Spleen (tissue), 7 donors: Measurements from ENCODE around the genes NUDT5 and CCDC3.

DNA sequence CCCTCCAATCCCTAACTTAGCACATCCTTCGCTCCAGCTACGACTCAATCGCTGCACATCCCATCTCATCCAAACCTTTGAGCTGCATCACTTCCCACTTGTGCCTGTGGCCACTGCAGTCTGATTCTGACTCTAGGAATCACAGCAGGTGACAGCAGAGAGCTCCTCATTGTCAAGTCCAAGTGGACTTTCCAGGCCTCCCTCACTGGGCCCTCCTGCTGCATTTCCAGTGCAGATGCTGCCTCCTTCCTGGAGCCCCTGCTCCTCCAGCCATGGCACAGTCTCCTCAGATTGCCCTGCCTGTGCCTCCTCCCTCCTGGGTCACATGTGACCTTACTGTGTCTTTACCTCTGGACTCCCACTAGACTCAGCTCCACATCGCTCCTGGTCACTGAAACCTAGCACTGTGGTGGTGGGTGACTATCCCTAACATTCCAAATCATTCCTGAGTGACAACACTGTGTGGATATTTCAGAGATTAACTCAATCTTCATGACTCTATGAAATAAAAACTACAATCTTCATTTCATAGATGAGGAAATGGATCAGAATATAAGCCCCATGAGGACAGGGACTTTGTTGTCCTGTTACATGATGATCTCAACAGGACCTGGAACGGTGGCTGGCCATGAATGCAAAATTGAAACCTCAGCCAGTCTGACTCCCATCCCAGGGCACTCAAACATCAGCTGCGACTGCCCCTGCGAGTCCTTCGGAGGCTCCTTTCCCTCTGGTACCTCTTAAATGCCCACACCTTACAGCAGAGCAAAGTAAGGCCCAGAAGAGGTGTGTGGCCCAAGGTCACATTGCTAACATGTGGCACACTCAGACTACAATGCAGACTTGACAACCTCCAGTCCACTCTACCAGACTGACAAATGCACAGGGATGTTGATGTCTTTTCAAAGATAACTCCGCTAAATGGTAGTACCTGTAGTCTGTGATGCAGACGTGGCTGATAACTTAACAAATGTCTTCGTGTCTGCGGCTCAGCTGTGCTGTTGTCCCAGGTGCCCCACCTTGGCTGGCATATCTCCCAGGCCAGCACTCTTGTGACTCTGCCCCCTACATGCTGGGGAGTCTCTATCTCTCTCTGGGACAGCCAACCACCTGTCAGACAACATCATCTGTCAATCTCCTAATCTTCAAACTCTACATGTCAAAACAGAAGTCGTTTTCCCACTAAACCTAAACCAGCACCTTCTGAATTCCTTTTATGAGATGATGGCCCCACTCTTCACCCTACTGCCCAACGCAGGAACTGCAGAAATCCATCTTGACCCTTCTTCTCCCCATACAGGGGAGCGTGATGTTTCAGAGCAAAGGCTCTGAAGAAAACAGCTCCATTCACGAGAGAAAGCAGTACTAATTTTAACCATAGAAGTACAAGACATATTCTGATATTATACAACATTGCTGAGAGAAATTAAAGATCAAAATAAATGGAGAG lies 156.8 kb downstream of the USP6NL start:
- PRO-cap, 4 experiments = no peak in any of the 4 experiments
- RAMPAGE, long total RNA, 4 experiments = no peak in any of the 4 experiments

- PRO-cap, 4 experiments = no peak in any of the 4 experiments
- RAMPAGE, long total RNA, 4 experiments = start-site peak on the minus strand in 1 of 4 experiments, at chr10:11561541-11561726 at its widest, 18 reads per replicate
Observed at GRCh38 chr10:11561346-11561949, 50.0 kb downstream of the USP6NL start.

DNA sequence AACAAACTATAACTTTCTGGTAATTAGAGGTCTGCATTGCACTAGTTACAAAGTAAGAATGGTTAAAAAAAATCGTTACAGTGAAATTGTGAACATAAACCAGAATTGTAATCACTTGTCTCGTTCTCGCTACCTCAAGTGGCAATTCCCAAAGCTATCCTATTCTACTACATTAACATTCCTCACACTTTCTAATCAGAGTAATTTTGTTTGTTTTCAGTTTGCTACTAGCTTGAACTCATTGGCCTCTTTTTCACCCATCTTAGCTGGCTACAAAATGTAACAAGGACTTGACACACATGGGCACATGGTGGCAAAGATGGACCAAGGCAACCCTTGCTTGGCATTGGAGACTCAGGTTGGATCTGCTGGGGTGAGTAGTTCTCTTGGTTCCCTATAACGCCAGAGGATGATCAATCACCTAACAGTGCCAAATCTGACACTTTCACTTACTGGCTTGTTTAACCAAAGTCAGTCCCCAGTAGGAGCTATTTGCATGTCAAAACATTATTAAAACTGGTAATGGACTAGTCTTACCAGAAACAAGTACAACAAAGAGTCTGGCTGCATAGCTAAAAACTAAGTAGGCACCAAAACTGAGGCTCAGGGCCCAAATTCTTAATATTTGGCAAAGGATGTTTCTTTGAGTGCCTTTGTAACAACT lies 1.9 kb downstream of the USP6NL start:
- PRO-cap, 4 experiments = no peak in any of the 4 experiments
- RAMPAGE, long total RNA, 4 experiments = no peak in any of the 4 experiments

DNA sequence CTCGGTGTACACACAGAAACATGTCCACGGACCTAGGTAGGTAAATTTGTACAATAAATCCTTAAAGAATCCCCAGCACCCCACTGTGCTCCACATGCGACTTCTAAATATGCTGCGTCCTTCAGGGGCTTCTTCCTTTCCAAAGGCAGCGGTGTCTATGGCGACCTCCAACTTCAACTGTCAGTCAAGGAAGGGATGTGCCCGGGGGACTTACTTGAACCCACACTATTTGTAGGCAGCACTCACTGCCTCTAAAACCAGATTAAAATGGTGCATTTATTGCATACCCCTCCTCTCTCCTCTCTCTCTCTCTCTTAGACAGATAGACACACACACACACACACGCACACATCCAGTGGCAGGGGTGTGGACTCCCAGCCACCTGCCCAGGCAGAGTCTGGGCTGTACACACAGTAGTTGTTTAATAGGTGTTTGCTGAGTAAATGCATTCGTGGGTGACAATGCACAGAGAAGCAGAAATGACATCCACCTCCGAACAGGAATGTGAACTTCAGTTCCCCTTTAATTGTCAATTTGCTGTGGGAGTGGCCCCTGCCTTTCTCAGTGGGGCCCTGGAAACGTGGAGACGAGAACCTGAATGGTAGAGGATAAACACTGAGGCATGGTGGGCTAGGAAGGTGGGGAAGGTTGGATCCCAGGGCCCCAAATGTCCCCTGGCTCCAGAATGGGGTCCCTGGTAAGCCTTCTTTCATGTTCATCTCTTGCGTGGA lies 58.7 kb upstream of the ECHDC3 start:
- PRO-cap, 4 experiments = peak in 1 of 4 experiments; most common plus-strand start position 564 of the sequence (in 1); most common minus-strand start position 399 of the sequence (in 1)
- RAMPAGE, long total RNA, 4 experiments = no peak in any of the 4 experiments

DNA sequence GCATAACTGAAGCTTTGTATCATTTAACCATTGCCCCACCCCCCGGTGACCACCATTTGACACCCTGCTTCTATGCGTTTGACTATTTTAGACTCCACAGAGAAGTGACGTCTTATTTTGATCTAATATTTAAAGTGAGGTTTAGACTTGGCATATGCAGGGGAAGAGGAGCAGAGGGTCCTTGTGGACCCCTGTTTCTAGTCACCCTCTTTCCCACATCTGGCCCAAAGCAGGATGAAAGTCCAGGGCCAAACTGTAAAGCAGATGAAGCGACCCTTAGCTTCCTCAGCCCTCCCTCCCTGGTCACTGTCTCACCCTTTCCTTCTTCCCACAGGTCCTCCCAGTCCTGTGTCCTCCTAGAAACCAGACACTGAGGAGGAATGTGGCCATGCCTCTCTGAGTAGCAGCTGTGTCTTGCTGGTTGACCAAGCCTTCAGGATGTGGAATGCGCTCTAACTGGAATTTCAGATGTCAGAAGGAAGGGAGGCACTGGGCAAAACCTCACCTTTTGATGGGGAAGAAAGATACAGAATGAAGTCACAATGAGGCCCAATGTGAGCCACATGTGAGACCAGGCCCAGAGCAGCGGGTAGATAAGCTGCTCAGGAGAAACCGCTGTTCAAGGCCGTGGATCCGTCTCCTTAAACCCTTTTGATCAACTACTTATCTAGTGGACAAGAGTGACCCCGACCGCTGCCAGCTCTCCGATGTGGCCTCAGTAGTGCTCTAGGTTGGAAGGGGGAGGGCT lies 54.9 kb upstream of the ECHDC3 start:
- PRO-cap, 4 experiments = no peak in any of the 4 experiments
- RAMPAGE, long total RNA, 4 experiments = no peak in any of the 4 experiments

- PRO-cap, 4 experiments = no peak in any of the 4 experiments
- RAMPAGE, long total RNA, 4 experiments = no peak in any of the 4 experiments
Observed at GRCh38 chr10:11799311-11799817, 23.8 kb upstream of the PROSER2 start.

DNA sequence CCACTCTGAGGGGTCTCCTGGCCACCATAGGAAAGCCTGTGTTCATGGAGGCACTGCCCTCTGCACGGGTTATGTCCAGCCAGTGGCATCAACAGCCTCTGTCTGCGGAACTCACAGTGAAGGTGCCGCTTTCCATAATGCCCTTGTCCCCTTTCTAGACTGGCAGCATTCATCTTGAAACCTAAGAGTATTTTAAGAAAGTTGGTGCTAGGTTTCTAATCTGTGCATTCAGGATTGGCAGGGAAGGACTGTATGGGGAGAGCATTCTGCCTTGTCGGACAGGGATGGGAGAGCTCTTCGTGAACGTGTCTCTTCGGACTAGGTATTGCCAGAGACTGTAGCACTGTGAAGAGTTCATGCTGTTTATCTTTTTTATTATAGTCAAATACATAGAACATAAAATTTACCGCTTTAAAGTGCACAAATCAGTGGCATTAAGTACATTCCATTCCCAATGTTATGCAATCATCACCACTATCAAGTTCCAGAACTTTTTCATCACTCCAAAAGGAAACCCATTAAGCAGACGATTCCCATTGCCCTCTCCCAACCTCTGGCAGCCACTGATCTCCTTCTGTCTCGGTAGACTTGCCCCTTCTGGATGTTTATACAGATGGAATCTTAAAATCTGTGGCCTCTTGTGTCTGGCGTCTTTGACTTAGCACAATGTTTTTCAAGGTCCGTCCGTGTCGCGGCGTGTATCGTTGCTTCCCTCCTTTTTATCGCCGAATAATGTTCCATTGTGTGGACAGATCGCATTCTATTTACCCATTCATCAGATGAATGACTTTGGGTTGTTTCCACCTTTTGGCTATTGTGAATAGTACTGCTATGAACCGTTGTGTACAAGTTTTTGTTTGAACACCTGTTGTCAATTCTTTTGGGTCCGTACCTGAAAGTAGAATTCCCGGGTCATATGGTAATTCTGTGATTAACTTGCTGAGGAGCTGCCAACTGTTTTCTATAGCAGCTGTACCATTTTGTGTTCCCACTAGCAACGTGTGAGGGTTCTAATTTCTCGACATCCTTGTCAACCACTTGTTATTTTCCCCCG lies 2.7 kb downstream of the PROSER2 start:
- PRO-cap, 4 experiments = no peak in any of the 4 experiments
- RAMPAGE, long total RNA, 4 experiments = no peak in any of the 4 experiments

DNA sequence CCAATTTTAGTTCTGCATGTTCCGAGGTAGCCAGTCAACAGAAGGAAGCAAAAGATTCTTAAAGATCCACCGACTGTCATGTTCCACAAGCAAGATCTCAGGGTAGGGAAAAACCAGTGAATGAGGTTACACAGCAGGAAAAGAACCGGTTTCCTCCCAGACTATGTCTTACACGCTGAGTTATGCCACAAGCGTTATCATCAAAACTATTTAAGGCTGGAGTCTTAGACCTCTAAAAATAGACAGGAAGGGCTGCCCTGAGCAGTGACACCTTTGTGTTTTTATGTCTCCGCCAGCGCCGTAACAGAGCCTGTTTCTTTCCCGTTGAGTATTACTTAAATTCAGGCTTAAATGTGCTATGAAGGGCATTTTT lies 48.3 kb downstream of the PROSER2 start:
- PRO-cap, 4 experiments = no peak in any of the 4 experiments
- RAMPAGE, long total RNA, 4 experiments = no peak in any of the 4 experiments

GRCh38 chr10:12054063-12054345 lies 11.4 kb upstream of the UPF2 start:
- PRO-cap, 4 experiments = no peak in any of the 4 experiments
- RAMPAGE, long total RNA, 4 experiments = no peak in any of the 4 experiments

DNA sequence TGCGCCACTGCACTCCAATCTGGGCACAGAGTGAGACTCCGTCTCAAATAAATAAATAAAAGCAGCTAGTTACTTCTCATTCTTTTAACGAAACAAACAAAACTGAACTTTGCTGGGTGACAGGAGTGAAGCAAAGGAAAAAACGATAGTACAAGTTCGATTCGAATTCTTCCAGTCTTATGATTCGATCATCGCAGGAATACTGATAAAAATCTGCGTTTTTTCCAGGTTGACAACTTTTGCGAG lies 654 bp downstream of the NUDT5 start:
- PRO-cap, 4 experiments = no peak in any of the 4 experiments
- RAMPAGE, long total RNA, 4 experiments = no peak in any of the 4 experiments

DNA sequence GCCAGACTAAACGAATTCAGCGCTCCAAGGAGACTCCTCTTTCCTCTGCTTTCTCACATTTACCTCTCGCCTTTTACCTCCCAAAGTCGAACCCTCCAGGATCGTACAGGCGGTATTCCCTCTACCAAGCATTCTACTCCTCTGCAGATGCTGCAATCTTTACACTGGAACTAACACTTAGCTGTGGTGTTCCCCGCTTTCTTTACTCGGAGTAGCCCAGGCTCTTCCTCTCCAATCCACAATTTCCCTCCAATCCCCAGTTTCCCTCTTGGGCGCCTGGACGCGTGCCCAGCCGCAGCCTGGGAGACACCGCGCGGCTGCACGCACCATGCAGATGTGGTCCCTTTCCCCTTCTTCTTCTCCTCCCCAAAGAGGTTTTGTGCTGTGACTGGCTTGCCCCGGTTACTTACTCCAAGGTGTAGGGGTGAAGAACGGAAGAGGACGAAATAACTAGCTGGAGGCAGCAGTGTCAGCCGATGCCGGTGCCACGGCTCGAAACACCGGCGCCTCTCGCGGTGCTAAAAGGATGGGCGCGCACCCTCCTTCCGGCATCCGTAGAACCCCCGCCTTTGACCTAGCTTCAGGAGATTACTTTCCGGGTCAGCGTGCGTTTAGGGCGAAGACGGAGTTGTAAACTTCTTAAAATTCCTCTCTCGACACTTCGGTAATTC lies at the start of gene NUDT5:
TSS of gene NUDT5 (minus strand) at position 532 of the 671 bp plus-strand sequence.
- PRO-cap, 4 experiments = peak in 4 of 4 experiments; most common plus-strand start position 557 of the sequence (in 2); most common minus-strand start position 520 of the sequence (in 4)
- RAMPAGE, long total RNA, 4 experiments = start-site peak on the minus strand in 4 of 4 experiments, centred at positions 503 to 519 of the sequence, 376 to 554 reads per replicate

- PRO-cap, 4 experiments = no peak in any of the 4 experiments
- RAMPAGE, long total RNA, 4 experiments = no peak in any of the 4 experiments
Observed at GRCh38 chr10:12348100-12348369, 1.3 kb upstream of the CAMK1D start.

GRCh38 chr10:12348720-12349284 lies 545 bp upstream of the CAMK1D start:
- PRO-cap, 4 experiments = peak in 3 of 4 experiments; most common plus-strand start chr10:12348983 (in 1); most common minus-strand start chr10:12348960 (in 2)
- RAMPAGE, long total RNA, 4 experiments = no peak in any of the 4 experiments

GRCh38 chr10:12350132-12351318 lies 1.2 kb downstream of the CAMK1D start:
- PRO-cap, 4 experiments = peak in 4 of 4 experiments; most common minus-strand start chr10:12350695 (in 4)
- RAMPAGE, long total RNA, 4 experiments = no peak in any of the 4 experiments

DNA sequence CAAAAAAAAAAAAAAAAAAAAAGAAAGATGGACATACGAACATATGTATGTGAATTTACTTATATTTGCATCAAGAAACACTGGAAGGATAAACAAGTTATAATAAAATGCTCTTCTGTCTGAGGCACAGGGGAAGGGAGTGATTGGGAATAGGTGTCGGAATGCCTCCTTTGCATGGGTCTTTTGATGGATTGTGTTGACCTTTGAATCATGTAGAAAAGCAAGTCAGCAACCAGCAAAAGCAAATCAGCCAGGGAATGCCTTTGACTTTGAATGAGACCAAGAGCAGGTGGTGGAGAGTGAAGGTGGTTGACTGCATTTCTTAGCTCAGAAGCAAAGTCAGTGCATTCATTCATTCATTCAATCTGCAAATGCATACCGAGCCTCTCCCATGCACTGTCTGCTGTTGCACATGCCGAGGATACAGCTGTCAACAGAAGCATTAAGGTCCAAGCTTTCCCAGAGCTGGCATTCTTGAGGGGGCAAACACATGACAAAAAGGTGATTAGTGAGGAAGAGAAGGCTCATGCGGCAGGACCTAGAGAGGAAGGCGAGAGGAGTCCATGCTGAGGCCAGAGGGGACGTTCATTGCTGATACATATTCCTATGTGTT lies 108.5 kb downstream of the CAMK1D start:
- PRO-cap, 4 experiments = no peak in any of the 4 experiments
- RAMPAGE, long total RNA, 4 experiments = no peak in any of the 4 experiments

DNA sequence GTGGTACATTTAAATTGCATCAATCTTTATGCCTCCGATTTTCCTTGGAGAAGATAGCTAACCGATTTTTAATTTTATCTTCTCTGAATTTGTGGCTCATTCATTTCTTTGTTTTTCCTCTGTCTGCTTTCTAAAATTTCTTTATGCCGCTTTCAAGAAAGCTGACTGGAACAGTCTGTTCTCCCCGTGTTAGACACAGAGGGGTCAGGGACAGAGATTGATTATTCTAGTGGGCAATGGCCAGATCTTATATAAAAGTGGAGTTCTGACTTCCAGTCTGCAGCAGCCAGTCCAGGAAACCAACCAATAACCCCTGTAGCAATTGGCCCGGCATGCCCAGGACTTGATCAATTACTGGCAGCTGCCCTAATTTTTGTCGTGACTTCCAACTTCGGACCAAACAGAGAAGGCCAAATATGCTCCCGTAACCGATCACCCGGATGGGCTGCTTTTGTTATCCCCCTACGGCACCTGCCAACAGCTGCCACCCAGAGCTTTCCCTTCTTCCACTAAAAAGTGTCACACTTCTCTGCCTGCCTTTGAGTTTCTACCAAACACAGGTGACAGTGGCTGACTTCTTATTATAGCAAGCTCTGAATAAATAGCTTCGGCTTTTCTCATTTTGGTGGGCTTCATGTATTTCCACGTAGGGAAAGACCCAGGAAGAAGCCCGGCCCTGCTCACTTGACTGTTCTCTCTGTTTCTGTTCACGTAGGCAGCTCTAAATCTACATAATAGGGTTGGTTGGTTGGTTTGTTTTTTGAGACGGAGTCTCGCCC lies 241.8 kb downstream of the CAMK1D start:
- PRO-cap, 4 experiments = no peak in any of the 4 experiments
- RAMPAGE, long total RNA, 4 experiments = no peak in any of the 4 experiments

DNA sequence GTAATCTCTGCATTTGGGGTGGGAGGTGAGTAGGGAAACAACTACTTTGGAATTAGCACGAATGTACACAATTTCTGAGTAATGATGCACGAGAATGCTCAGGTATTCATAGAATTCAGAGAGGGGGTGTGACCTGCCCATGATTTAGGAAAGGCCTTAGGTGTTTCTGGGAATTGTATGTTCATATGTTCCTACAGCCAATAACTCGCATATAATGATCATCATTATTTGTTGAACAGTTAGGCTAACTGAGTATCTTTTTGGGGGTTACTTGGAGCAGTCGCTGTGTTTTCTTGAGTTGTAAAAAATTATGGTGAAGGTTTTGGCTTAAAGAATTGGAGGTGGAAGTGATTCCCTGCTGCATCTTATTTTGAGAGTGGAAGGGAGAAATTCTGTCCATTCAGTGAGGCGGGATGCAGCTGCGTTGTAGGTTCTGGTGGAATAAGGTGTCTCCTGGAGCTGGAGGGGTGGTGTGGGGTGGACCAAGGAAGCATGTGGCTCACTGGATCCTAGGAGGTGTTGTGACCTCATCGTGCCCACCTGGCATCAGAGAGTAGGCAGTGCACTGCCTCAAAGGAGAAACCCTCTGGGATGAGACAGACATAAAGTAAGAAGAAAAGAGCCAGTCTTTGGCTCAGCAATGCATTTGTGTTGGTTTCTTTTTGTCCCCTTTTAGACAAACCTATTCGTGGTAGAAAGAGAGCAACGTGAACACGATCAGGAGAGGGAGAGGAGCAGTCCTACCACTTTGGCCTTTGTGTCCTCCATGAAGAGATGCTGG lies 249.8 kb downstream of the CAMK1D start:
- PRO-cap, 4 experiments = no peak in any of the 4 experiments
- RAMPAGE, long total RNA, 4 experiments = no peak in any of the 4 experiments

- PRO-cap, 4 experiments = no peak in any of the 4 experiments
- RAMPAGE, long total RNA, 4 experiments = no peak in any of the 4 experiments
Observed at GRCh38 chr10:12844902-12845429, 156.5 kb downstream of the CCDC3 start.

GRCh38 chr10:12960109-12961066 lies 41.1 kb downstream of the CCDC3 start:
- PRO-cap, 4 experiments = no peak in any of the 4 experiments
- RAMPAGE, long total RNA, 4 experiments = no peak in any of the 4 experiments

- PRO-cap, 4 experiments = peak in 4 of 4 experiments; most common plus-strand start chr10:13001862 (in 2); most common minus-strand start chr10:13001713 (in 4)
- RAMPAGE, long total RNA, 4 experiments = no peak in any of the 4 experiments
Observed at GRCh38 chr10:13001578-13002111, at the start of gene CCDC3. Gene CCDC3 (minus strand): TSS chr10:13001713.